Gastrocnemius medialis (tissue), 3 donors: ENCODE results near the gene ANKHD1.

GRCh38 chr5:139650145-139650682 is 2.1 kb downstream of the CXXC5 start:
- PRO-cap, result unidirectional peak, minus-strand start at chr5:139650503
- RAMPAGE, long total RNA, 3 experiments, result no peak in any of the 3 experiments

- PRO-cap, result no peak
- RAMPAGE, long total RNA, 3 experiments, result no peak in any of the 3 experiments
Observed at GRCh38 chr5:139666550-139667618, 18.7 kb downstream of the CXXC5 start.

DNA sequence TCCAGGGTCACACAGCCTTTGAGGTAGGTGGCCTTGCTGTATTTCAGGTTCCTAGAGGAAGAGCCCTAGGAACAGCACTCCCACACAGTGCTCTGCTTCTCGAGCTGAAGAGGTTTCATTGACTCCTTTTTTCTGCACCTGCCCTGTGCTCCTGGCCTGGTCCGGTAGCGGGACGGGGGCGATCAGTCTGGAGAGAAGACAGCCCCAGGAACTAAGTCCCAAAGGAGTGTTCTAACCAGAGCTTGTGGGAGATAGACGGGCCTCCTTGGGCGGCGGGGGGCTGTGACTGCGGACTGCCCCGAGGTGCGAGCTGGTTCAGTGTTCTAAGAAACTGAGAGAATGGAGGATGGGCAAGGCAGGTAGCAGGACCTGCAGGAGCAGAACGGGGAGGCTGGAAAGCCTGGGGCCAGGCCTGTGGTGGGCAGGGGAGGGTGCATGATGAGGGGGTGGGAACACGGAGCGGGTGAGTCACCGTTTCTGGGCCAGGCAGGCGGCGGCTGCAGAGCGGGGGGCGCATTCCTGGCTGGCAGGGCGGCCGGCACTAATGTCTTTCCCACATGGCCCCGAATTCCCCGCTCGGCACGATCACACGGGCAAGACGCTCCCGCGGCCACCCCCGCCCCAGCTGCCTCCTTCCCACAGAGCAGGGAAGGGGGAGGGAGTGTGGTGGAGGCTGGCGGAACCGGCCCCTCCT is 48.5 kb downstream of the CXXC5 start:
- PRO-cap, result unidirectional peak, plus-strand start at position 516 of the sequence
- RAMPAGE, long total RNA, 3 experiments, result no peak in any of the 3 experiments

GRCh38 chr5:139697964-139698212 is 49.7 kb downstream of the CXXC5 start:
- PRO-cap, result no peak
- RAMPAGE, long total RNA, 3 experiments, result no peak in any of the 3 experiments

GRCh38 chr5:139711695-139711863 is 63.4 kb downstream of the CXXC5 start:
- PRO-cap, result no peak
- RAMPAGE, long total RNA, 3 experiments, result no peak in any of the 3 experiments

DNA sequence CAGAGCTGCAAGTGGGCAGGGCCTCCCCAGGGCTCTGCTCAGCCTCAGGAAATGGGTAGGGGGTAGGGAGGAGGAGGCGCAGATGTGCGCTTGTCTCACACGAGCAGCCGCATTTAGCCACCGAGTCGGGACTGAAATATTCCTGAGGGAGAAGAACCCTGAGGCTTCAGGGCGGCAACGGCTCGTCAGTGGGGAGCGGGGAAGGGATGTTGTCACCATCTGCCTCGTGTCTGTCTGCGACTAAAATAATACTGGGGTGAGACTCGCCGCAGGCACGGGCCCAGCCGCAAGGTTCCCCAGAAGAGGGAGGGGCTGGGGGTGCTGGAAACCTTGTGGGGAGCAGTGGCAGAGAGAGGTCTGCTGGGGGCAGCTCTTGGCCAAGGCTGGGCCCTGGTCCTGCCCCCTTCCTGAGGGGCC is 55.3 kb upstream of the PSD2 start:
- PRO-cap, result no peak
- RAMPAGE, long total RNA, 3 experiments, result no peak in any of the 3 experiments

DNA sequence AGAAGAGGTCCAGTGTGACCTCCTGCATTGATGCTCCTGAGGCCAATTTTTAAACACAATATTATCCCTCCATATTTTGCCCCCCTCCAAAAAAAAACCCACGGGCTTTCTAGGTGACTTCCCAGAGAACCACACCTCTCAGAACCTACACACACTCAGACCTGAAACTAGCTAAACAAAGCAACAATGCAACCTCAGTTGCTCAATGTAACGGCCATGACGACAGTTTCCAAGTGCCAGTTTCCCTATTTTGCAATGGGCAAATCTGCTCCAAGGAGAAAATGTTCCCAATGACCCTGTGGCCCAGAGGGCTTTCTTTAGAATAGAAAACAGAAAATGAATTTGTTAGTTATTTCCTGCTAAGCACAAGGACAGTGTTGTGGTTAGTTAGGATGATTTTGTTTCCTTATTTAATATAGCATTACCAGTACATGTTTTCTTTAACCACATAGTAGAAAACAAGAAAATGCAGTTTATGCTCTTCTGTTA is 3.4 kb downstream of the NRG2 start:
- PRO-cap, result bidirectional peak, plus-strand start at position 268 of the sequence, minus-strand start at position 147 of the sequence
- RAMPAGE, long total RNA, 3 experiments, result no peak in any of the 3 experiments

DNA sequence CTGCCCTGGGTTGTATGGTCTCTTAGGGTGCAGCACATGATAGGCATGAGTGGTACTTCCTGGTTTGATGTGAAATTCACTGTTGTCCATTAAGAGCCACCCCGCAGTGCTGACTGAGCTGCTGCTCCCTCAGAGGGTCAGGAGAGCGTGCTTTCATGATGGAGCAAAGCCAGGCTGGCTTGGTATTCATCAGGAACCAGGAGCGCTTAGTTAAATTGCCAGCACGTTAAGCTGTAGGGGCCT is 7.8 kb downstream of the CYSTM1 start:
- PRO-cap, result no peak
- RAMPAGE, long total RNA, 3 experiments, result no peak in any of the 3 experiments

GRCh38 chr5:140253112-140254006 is 49.5 kb downstream of the PFDN1 start:
- PRO-cap, result no peak
- RAMPAGE, long total RNA, 3 experiments, result no peak in any of the 3 experiments

GRCh38 chr5:140292959-140293387 is 9.9 kb downstream of the PFDN1 start:
- PRO-cap, result no peak
- RAMPAGE, long total RNA, 3 experiments, result no peak in any of the 3 experiments

DNA sequence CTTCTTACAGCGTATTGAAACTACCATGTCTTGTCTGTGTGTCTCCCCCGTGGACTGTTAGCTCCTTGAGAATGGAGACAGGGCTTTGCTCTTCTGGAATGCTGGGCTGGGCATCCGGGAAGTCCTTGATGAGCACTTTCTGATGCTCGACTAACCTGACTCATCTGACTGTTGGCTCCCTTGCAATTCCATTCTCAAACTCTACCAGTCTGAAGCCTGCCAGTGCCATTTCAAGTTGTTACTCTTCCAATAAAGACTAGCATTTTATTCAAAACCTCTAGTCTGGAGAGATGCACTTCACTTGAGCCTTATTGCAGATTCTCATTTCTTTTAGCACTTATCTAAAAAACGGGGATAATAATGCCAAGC is 15.0 kb upstream of the PFDN1 start:
- PRO-cap, result no peak
- RAMPAGE, long total RNA, 3 experiments, result no peak in any of the 3 experiments

- PRO-cap, result no peak
- RAMPAGE, long total RNA, 3 experiments, result no peak in any of the 3 experiments
Observed at GRCh38 chr5:140333721-140334534, 12.5 kb downstream of the HBEGF start.

- PRO-cap, result no peak
- RAMPAGE, long total RNA, 3 experiments, result no peak in any of the 3 experiments
Observed at GRCh38 chr5:140363006-140363522, 3.1 kb downstream of the SLC4A9 start.

GRCh38 chr5:140401196-140401974 is at the start of gene ANKHD1:
ANKHD1 (plus strand) TSS chr5:140401833.
- PRO-cap, result bidirectional peak, plus-strand start at chr5:140401241, minus-strand start at chr5:140401169; unidirectional peak, plus-strand start at chr5:140401844
- RAMPAGE, long total RNA, 3 experiments, result start-site peak on the plus strand in 3 of 3 experiments, at chr5:140401798-140401869 at its widest, 23 to 64 reads per replicate

- PRO-cap, result no peak
- RAMPAGE, long total RNA, 3 experiments, result no peak in any of the 3 experiments
Observed at GRCh38 chr5:140496488-140497119, 50.9 kb upstream of the EIF4EBP3 start.

GRCh38 chr5:140523860-140524333 is 23.6 kb upstream of the EIF4EBP3 start:
- PRO-cap, result no peak
- RAMPAGE, long total RNA, 3 experiments, result no peak in any of the 3 experiments

DNA sequence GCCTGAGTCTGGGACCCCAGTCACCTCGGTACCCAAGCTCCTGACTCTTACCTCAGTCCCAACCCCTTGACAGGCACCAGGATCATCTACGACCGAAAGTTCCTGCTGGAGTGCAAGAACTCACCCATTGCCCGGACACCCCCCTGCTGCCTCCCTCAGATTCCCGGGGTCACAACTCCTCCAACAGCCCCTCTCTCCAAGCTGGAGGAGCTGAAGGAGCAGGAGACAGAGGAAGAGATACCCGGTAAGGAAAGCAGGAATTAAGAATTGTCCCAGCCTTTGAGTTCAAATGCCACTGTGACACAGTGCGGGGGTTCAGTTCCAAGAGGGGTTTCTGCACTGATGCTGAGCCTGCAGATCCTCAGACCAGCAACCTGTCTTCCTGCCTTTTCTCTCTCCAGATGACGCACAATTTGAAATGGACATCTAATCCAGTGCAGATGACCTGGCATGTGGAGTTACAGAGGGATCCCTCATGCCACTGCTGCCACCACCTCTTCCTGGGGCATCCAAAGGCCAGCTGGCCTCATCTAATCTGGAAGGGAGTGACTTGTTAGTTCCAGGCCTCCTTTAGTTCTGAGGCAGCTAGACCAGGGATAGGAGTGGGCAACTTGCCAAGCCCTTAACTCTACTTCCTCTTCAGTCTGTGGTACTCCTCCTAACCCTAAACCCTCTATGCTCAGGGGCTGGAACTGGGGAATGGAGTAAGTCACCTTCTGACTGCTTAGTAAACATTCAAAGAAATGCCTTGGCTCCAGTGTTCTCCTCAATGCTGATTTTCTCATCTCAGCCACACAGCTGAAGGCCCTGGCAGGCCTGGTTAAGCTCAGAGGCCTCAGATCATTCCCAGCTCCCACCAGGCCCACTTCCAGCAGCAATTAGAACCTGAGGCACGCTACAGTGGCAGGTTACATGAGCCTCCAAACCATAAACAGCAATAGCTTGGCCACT is 1.6 kb downstream of the EIF4EBP3 start:
- PRO-cap, result bidirectional peak, plus-strand start at position 461 of the sequence, minus-strand start at position 403 of the sequence
- RAMPAGE, long total RNA, 3 experiments, result no peak in any of the 3 experiments

DNA sequence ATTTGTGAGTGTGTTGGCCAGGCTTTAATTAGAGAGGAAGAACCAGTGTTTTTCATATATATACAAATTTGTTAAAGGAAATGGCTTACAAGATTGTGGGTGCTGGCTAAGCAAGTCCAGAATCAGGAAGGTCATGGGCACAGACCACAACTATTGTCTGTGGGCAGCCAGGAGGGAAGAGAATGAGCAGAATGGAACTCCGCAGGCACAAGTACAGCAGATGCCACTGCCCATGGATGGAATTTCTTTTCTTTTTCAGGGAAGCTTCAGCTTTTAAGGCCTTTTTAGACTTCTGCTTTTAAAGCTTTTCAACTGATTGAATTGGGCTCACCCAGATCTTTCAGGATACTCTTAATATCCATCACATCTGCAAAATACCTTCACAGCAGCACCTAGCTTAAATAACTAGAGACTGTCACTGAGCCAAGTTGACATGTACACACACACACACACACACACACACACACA is 24.6 kb downstream of the SLC35A4 start:
- PRO-cap, result no peak
- RAMPAGE, long total RNA, 3 experiments, result no peak in any of the 3 experiments

GRCh38 chr5:140591925-140592387 is 27.3 kb downstream of the SLC35A4 start:
- PRO-cap, result no peak
- RAMPAGE, long total RNA, 3 experiments, result no peak in any of the 3 experiments

DNA sequence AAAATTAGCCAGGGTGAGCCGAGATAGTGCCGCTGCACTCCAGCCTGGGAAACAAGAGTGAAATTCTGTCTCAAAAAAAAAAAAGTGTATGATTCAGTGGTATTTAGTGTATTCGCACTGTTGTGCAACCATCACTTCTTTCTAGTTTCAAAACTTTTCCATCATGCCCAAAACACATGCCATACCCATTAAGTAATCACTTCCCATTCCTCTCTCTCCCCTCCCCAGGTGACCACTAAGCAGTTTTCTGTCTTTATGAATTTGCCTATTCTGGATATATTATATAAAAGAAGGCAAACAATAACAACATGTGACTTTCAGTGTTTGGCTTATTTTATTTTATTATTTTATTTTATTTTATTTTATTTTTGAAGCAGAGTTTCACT is 30.0 kb downstream of the CD14 start:
- PRO-cap, result no peak
- RAMPAGE, long total RNA, 3 experiments, result no peak in any of the 3 experiments